Measurements from ENCODE around the genes PLD4 and PACS2.

DNA sequence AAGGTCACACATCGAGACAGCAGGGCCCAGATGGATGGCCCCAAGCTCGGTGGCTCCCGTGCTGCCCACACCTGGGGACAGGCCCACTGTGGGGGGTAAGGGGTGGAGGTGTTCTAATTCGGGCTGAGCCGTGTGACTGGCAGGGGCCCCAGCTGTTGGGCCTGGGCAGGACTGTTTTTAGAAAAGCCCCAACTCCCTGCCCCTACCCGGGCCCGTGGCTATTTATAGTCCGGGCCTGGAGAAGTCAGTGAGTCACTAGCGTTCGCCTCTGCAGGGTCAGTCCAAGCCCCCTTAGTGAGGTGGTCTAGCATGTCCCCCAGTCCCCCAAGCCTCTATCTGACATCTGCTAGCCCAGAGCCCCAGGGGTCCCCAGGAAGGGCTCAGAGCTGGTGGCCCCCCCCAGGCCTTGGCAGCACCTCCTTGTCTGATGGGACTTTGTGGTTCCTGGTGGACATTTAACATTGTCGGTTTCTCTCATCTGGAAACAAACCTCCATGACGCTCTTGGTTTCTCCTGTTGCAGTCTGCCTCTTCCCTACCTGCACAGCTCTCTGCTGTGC lies 1.9 kb upstream of the ADSS1 start:
- PRO-cap: no peak

- PRO-cap: no peak
These were observed 7.9 kb upstream of the CEP170B start for GRCh38 chr14:104857021-104857639.

DNA sequence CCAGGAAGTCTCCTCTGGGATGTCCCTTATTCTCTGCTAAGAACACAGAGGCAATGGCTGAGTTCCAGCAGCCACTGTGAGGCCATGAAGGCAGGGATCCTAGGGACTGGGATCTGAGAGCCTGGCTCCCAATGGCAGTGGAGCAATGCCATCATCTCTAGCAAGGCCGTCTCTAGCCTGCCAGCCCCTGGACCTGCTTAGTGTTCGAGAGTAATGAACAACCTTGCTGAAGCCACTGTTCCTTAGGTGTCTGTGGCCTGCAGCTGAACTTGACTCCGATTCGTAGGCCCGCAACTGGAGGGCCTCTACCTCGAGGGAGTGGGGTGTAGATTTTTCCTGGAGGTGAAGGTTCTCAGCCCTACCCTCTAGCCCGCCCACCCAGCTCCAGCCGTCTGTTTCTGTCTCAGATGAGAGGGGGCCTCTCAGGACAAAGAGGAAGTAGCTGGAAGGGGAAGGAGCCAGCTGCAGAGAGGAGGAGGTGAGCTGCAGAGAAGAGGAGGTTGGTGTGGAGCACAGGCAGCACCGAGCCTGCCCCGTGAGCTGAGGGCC lies at the start of gene PLD4:
Gene PLD4 (plus strand): TSS at position 488 of the 549 bp plus-strand sequence.
- PRO-cap: unidirectional peak, plus-strand start at position 488 of the sequence

- PRO-cap: bidirectional peak, plus-strand start at chr14:104970798, minus-strand start at chr14:104970507
These were observed 7.8 kb downstream of the AHNAK2 start for GRCh38 chr14:104970202-104970879.

DNA sequence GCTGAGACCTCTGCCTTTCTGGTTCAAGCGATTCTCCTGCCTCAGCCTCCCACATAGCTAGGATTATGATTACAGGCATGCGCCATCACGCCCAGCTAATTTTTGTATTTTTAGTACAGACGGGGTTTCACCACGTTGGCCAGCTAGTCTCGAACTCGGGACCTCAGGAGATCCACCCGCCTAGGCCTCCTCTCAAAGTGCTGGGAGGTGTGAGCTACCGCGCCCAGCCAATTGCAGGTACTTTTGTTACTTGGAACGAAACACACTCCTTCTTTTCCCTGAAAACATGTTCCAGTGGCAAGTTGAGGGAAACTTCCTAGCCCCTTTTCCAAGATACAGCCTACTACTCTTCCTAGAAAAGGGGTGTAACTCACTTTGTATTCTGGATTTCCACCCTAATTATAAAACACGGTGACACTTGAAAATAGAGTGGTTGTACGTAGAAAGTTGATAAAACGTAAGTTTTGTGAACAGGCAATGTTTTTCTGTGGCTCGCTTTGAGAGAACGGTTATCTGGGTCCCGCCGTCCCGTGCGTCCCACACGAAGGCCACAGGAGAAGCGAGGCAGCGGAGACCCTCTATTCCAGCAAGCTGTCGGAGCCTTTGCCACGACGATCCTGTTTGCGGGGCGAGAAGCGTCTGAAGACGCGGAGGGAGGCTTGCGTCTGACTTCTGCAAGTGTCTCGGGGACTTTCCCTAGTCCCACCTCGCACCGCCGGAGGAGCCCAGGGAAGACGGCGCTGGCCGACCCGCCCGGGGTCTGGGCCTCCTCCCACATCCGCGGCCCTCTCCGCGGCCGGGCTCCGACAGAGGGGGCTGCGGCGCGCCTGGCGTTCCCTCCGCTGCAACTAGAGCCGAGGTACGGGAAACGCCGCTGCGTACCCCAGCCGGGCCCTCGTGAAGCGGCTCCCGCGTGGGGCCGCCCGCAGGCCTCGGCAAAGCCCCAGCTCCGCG lies 824 bp downstream of the CDCA4 start:
- PRO-cap: no peak

- PRO-cap: no peak
These were observed 6.1 kb downstream of the GPR132 start for GRCh38 chr14:105059143-105059564.

- PRO-cap: no peak
These were observed 5.6 kb upstream of the GPR132 start for GRCh38 chr14:105070728-105071244.

DNA sequence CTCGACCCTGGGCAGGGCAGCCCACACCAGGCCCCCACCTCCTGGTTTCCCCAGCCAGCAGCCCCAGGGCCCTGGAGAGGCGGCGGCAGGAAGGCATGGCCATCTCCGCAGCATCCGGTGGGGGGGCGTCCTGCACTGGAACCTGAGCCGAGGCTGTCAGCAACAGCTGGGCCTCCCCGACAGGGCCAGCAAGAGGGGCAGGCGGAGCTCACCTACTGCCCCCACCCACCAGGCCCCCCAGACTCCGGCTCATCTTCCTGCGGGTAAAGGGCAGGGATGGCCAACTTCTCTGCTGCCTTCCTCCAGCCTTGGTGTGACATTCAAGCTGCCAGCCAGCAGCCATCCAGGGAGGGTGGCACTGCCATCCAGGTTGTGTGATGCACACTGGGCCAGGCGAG lies 15.1 kb downstream of the JAG2 start:
- PRO-cap: no peak

DNA sequence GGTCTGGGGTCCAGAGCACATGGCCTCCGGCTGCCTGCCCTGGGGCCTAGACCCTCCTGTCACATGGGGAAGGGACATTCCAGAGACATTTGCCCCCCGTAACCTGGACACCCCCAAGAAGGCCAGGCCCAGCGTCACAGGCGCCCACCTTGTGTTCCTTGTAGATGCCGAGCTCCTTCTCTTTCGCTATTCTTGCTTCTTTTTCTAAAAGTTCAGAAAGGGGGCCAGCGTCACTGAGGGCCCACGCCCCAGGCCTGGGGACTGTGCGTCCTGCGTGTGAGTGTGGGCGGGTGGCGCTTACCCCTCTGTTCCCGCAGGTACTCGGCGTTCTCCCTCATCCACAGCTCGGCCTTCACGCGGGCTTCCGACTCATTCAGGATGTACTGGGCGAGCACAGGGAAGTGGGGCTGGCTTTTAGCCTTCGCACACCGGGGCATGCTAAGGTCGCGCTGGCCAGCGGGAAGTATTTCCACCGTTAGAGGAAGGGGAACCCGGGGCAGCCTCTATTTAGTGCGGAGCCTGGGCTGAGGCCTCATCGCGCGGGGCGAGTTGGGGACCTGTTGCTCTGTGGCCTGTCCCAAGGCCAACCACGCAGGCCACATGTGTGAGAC lies 29.4 kb upstream of the BTBD6 start:
- PRO-cap: no peak

DNA sequence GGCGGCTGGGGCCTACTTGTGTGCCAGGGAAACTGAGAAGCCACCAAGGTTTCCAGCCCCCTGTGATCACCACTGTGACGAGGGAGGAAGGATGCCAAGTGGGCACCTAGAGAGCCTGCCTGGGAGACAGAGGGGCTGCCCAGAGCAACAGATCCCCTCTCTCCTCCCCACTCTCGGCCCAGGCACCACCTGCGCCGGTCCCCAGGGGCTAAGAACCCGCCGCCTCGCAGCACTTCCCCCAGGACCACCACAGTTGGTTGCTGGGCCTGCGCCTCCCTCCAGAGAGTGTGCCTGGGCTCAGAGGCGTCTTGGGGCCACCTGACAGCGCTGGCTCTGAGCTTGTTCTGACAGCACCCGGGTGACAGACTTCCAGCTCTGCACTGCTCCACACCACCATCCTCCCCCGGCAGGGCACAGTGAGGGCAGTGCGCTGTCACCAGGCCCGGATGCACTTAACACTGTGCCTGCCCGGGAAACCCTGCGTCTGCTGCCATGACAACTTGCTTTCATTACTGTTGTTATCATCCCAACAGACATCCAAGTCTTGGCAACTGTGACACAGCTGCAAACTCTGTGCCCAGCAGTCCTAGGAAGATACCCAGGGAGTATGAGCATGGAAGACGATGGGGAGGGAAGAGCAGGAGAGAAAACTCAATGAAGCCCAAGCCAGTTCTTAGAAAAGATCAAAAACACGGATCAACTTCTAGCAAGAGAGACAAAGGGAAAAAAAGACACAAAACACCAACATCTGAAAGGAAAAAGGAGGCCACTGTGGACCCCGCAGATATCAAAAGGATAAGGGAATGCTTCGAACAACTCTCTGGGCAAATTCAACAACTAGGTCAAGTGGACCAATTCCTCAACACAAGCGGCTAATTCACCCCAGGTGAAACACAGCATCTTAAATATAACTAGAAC lies 6.5 kb downstream of the BRF1 start:
- PRO-cap: unidirectional peak, minus-strand start at position 382 of the sequence

DNA sequence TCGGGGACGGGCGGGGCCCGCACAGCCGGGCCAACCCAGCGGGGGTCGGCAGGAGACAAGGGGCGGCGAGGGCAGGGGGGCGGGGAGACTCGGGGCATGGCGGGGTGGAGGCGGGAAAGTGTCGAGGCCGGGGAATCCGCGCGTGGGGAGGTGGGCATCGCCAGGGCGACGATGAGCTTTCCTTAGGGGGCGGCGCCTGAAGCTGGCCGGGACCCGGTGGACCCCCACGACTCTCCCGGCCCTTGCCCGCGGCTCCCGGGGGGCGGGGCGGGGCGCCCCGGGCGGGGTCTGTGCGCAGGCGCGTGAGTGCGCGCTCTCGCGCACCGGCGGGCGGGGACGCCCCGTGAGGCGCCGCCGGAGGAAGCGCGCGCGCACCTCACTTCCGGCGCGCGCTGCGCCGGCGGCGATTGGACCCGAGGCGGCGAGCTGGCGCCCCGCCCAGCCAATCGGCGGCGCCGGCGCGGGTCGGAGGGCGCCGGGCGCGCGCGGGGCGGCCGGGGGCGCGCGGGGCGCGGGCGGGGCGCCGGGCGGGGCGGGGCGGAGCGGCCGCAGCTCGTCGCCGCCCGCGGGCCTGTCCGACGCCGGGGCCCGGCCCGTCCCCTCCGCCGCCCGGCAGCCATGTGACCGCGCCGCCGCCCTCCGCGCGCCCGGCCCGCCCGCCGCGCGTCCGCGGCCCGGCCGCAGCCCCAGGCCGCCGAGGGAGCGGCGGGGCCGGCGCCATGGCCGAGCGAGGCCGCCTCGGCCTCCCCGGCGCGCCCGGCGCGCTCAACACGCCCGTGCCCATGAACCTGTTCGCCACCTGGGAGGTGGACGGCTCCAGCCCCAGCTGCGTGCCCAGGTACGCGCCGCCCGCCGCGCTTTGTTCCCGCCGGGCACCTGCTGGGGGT lies at the start of gene PACS2:
Gene PACS2 (plus strand): TSS at position 549 of the 887 bp plus-strand sequence.
- PRO-cap: bidirectional peak, plus-strand start at position 689 of the sequence, minus-strand start at position 238 of the sequence

GRCh38 chr14:105324346-105324862 lies 9.9 kb downstream of the PACS2 start:
- PRO-cap: no peak

DNA sequence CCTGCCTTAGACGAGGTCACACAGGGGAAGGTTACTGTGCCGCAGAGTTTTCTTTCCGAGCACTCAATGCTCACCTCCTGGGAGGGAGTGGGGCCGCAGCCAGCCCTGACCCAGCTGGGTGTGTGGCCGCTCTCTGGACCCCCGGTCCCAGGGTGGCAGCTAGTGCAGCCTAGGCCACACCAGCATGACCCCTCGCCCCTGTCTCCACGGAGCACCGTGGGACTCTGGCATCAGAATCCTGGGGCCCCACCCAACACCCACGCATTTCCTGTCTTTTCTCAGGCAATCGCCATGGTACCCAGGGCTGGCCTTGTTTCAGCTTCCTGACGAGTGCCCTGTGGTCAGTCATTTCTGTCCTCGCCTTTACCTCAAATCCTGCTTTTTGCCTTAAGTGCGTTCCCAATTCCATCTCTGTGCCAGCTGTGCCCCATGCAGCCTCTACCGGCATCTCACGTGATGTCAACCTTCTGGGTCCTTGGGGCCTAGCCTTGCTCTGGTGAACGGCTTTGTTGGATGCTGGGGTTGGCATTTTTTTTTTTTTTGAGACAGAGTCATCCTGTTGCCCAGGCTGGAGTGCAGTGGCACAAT lies 16.0 kb downstream of the PACS2 start:
- PRO-cap: bidirectional peak, plus-strand start at position 318 of the sequence, minus-strand start at position 226 of the sequence

GRCh38 chr14:105432589-105433128 lies 13.0 kb downstream of the MTA1 start:
- PRO-cap: no peak

- PRO-cap: no peak
These were observed 13.8 kb upstream of the CRIP2 start for GRCh38 chr14:105460675-105461267.

- PRO-cap: no peak
These were observed 5.8 kb upstream of the CRIP2 start for GRCh38 chr14:105468605-105469453.

DNA sequence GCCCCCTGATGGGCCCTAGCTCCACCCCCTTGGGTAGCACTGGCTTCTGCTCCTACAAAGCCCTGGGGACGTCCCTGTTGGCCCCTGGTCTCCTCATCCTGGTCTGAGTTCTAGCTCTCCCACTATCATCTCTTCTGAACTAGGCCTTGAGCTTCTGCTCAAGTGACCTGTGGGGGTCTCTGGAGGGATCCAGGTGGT lies 713 bp downstream of the TEDC1 start:
- PRO-cap: no peak

DNA sequence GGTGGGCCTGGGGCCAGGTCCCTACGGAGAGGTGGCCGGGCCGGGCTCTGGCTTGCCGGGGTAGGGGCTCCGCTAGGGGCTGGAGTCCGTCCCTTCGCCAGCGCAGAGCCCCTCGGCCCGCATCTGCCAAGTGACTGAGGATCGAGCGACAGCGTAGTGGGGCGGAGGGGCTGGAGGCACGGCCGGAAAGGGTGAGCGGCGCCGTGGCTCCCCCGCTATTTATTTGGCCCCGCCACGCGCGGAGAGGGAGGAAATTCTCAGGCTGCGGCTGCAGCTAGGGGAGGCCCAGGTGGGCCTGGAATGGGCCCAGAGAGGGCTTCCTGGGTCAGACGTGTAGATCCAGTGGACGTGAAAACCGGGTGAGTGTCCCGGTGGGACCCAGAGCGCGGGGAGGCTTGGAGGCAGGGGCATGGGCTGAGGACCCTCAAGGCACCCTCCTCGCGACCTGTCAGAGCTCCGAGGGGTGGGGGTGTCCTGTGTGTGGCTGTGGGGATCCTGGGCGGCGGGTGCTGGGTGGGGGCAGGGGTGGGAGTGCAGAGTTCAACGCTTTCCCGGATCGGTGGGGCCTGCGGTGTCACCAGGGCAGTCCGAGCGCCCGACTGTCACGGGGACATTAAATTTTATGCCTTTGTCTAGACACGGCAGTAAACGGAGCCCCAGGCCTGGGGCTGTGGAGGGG lies 836 bp downstream of the TMEM121 start:
- PRO-cap: no peak

DNA sequence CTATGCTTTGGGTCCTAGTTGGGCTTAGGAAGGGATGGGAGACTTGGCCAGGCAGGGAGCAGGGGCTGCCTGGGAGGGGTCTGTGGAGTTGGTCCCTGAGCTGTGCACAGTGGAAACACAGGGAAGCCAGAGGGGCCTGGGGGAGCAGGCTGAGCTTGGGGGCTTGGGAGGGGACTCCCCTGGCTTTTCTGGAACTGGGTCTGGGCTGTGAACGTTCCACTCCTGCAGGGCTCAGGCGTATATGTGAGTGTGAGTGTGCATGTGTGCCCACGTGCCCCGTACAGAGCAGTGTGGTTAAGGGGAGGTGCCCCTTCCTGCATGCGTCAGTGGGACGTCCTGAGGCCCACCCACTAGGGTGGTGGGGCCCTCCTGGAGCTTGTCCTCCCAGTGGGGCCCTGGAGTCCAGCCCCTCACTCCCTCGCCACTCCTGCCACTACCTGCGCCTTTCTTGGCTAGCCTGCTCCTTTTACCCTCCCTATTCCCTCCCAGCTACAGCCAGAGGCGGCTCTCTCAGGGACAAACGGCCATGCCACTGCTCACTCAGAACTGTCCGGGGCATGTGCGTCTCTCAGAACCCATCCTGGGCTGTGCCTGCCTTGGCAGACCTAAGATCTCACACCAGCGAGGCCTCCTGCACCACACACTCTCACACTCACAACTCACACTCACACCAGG lies 59.8 kb downstream of the TMEM121 start:
- PRO-cap: no peak

- PRO-cap: bidirectional peak, plus-strand start at chr14:105707337, minus-strand start at chr14:105707324
These were observed 180.8 kb downstream of the TMEM121 start for GRCh38 chr14:105706998-105707720.